Sigmoid colon (tissue), 4 donors: ENCODE results near the gene LMAN2L.

GRCh38 chr2:96184094-96184878 lies 24.3 kb downstream of the STARD7 start:
- PRO-cap: no peak
- RAMPAGE, long total RNA, 4 experiments: no peak in any of the 4 experiments

GRCh38 chr2:96321121-96322265 lies 3.6 kb upstream of the ITPRIPL1 start:
- PRO-cap: no peak
- RAMPAGE, long total RNA, 4 experiments: no peak in any of the 4 experiments

DNA sequence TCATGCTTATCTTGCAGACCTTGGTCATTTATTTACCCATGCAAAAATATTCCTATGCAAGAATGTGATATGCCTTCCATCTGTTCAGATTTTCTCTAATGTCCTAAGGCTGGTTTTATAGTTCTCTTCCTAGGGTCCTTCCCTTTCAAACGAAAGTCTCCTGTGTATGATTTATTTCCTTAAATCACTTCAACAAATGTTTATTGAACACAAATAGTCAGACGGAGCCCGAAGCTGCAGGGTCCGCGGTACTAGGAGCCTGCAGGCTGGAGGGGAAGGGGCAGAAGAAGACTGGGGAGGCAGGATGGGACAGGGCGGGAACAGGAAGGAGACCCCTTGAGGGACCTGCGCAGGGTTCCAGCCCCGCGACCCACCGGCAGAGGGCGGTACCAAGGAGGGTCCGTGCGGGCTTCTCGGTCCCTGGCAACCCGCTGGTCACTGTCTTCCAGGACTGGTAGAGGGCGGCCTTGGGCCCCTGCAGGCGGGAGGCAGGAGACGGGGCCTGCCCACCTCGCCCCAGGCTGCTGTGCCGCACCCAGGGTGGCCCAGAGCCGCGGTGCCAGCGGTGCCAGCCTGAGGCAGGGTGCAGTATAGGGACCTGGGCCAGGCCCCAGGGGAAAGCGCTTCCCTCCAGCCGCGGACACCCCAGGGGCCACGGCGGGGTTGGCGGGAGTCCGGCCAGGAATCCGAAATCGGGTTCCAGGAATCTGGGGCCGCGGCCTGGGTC lies 34.6 kb downstream of the NEURL3 start:
- PRO-cap: no peak
- RAMPAGE, long total RNA, 4 experiments: no peak in any of the 4 experiments

DNA sequence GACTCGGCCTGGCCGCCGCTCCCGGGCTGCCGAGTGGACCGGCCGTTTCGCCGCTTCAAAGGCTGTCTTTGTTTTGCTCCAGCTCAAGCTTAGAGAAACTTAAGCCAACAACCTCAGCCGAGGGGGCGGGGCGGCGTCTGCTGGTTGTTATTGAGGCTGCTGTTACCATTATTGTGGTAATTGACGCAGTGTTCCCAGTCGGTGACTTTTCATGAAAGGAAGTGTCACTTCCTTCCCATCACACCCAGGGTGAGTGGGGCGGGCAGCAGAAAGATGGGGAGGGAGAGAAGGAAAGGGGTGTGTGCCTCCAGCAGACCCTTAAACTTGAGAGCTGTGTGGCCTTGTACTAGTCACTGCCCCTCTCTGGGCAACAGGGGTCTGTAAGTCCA lies 2.1 kb downstream of the ARID5A start:
- PRO-cap: no peak
- RAMPAGE, long total RNA, 4 experiments: no peak in any of the 4 experiments

DNA sequence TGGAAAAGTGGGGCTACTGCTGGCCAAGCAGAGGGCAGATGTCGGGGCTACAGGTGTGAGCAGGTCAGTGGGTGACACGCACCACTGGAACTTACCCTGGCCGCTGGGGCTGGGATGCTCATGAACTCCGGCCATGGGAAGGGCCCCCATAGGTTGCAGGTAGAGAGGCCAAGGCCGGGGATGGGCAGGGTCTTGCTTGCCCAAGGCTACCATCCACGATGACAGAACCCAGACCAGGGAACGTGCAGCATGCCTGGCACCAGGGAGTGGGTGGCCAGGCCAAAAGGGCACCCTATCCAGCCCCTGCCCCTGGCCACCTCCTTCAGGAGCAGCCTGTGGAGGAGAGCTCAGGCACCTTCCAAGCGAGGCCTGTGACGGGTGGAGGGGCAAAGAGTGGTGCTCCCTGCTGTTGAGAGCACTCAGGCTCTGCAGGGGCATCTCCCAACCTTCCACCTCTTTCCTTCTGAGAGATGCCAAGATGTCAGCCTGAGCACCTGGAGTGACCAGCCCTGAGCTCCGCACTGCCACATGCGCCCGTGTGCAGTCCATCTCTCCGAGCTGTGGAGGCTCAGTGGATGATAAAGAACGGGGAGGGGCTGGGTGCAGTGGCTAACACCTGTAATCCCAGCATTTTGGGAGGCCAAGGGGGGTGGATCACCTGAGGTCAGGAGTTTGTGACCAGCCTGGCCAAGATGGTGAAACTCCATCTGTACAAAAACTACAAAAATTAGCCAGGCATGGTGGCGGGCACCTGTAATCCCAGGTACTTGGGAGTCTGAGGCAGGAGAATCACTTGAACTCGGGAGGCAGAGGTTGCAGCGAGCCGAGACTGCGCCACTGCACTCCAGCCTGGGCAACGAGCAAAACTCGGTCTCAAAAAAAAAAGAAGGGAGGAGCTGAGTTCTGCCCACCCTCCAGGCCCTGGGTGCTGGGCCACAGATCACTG lies 17.1 kb downstream of the ARID5A start:
- PRO-cap: no peak
- RAMPAGE, long total RNA, 4 experiments: no peak in any of the 4 experiments

GRCh38 chr2:96679864-96680463 lies 37.4 kb downstream of the FER1L5 start:
- PRO-cap: no peak
- RAMPAGE, long total RNA, 4 experiments: no peak in any of the 4 experiments

- PRO-cap: unidirectional peak, minus-strand start at chr2:96740061
- RAMPAGE, long total RNA, 4 experiments: start-site peak on the minus strand in 4 of 4 experiments, at chr2:96740041-96740097 at its widest, 26 to 51 reads per replicate
These were observed at the start of gene LMAN2L for GRCh38 chr2:96739406-96740397. Gene LMAN2L (minus strand): TSS chr2:96740064.

DNA sequence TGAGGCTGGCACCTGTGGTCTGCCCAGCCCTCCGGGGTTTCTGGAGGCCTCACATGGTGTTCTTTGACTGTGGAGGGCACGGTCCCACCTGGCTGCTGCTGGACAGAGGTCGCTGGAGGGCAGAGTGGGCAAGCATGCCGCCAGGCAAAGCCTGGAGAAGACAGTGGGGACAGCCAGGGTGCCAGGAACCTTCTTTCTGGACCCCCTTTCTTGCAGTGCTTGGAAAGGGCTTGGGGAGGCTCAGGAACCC lies 26.7 kb upstream of the CNNM3 start:
- PRO-cap: no peak
- RAMPAGE, long total RNA, 4 experiments: no peak in any of the 4 experiments

GRCh38 chr2:96819194-96819693 lies 3.2 kb downstream of the CNNM3 start:
- PRO-cap: no peak
- RAMPAGE, long total RNA, 4 experiments: no peak in any of the 4 experiments

DNA sequence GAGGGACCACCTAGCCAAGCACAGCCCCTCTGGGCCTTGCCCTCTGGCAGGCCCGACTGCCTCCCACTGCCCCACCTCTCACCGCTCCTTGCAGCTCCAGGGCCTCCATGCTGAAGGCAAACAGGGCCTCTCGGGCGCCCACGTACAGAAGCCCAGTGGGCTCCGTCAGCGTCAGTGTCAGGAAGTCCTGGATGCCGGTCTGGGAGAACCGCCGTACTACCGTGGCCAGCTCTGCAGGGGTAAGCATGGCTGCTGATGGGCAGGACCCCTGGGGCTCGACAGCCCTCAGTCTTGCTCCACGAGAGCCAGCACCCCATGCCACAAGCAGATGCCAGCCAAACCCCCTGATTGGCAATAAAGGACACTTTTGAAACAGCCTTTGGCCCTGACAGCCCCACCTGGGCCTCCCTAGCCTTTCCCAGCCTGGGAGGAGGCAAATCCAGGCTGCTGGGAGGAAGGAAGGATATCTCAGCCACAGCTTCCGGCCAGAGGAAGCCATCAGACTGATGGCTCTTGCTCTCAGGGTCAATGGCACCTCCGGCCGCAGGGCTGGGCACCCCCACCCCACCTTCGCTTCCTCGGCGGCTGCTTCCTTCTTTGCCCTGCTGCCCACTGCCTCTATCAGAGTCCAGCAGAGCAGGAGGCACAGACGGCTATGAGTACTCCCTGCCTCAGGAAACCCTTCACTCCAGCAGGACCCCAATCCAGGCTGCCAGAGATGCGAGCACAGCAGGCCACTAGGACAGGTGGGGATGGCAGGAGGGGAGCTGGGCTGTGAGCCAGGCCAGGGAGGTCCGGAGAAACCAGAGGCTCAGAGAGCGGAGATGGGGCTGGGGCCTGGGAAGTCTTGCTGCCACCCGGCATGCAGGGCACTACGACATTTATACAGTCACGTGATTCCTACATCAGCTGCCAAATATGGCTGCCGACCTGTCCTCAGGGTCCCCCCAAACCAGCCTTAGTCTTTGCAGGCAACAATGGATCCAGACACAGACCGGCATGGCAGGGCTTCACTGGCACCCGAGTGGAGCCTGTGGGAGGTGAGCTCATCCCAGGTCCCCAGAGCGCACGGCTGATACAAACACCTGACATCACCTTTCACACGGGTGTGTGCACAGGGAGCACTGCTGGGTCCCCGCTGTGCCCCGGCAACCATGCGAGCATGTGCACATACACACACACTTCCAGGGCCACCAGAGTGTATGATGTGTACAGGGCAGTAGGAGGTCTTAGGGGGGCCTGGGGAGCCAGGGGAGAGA lies 3.2 kb downstream of the SEMA4C start:
- PRO-cap: no peak
- RAMPAGE, long total RNA, 4 experiments: no peak in any of the 4 experiments

- PRO-cap: no peak
- RAMPAGE, long total RNA, 4 experiments: no peak in any of the 4 experiments
These were observed 1.8 kb downstream of the SEMA4C start for GRCh38 chr2:96868094-96868448.

- PRO-cap: no peak
- RAMPAGE, long total RNA, 4 experiments: no peak in any of the 4 experiments
These were observed 25.4 kb upstream of the SEMA4C start for GRCh38 chr2:96894874-96896089.

DNA sequence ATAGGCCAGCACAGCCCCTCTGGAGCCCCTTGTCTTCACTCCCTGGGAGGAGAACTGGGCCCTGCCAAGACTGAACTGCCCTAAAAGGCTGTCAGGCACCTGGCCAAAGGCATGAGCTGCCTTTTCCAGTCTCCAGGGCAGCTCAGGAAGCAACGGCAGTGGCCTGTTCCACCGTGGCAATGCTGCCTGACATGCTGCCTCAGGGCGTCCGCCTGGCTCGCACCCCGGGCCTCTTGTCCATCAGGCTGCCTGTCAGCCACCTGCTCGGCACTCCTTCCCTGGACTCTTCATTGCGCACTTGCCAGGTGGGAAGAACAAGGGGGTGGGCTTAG lies 37.9 kb upstream of the SEMA4C start:
- PRO-cap: no peak
- RAMPAGE, long total RNA, 4 experiments: no peak in any of the 4 experiments

- PRO-cap: no peak
- RAMPAGE, long total RNA, 4 experiments: no peak in any of the 4 experiments
These were observed 102.4 kb downstream of the ANKRD36 start for GRCh38 chr2:97215183-97215863.

DNA sequence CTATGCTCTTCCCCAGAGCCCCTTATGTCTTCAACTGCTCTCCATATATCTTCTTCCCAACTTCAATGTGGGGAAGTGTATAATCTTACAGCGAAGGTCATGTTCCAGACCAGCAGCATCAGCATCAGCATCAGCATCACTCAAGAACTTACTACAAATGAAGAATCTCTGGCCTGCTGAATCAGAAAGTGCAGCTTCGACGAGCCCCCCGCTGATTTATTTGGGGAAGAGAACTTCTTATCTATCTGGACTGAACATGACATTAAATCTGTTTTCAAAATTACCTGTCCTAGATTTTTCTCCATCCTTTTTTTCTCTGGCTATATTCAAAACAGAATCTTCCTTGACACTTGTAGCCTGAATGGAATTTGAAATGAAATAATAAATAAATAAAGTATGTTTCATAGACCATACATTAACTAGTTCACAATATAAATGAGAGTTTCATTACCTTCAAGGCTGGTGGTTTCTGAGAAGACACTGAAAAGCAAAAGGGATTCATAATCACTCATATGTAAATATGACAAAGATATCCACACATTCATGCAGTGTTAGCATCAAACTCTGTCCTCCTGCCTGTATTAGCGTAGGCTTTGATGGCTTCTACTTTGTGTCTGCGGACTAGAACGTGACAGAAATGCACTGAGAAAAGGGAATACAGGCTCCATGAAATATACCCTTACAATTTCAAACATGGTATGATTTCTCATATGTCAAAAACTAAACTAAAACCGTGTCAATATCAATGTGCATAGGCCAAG lies 40.4 kb downstream of the ANKRD36B start:
- PRO-cap: no peak
- RAMPAGE, long total RNA, 4 experiments: start-site peak on the minus strand in 1 of 4 experiments, centred at position 292 of the sequence, 20 reads per replicate

DNA sequence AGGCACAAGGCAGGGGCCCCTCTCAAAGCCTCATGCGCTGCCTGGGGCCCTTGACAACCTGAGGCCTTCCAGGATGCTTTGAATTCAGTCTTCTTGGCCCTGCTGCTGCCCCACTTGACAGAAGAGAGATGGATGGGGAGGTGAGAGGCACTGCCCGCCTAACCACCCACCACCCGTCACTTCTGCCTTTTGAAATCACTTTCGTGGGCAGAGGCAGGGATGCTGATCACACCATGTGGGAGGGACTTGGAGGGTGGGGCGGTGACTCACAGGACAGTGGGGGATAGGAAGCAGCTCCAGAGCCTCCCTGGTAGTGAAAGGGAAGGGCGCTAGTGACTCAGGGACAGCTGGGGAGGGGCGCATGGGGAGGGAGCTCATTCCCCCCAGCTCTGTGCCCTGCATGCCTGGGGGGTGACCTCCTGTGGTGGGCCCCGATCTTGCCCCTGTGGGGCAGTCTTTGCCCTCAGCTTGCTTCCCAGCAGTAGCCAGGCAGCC lies 26.7 kb upstream of the COX5B start:
- PRO-cap: no peak
- RAMPAGE, long total RNA, 4 experiments: no peak in any of the 4 experiments

DNA sequence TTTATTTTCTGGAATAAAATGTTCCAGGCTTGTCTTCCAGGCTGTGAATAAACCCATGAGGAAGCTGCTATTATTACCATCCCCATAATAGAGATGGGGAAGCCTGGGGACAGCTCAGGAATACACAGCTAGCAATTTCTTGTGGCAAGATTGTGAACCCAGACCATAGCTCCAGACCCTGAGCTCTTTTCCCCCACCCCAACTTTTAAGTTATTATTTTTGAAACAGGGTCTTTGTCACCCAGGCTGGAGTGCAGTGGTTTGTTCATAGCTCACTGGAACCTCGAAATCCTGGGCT lies 6.0 kb downstream of the COX5B start:
- PRO-cap: no peak
- RAMPAGE, long total RNA, 4 experiments: no peak in any of the 4 experiments

- PRO-cap: no peak
- RAMPAGE, long total RNA, 4 experiments: no peak in any of the 4 experiments
These were observed 19.6 kb downstream of the ZAP70 start for GRCh38 chr2:97732884-97733545.

DNA sequence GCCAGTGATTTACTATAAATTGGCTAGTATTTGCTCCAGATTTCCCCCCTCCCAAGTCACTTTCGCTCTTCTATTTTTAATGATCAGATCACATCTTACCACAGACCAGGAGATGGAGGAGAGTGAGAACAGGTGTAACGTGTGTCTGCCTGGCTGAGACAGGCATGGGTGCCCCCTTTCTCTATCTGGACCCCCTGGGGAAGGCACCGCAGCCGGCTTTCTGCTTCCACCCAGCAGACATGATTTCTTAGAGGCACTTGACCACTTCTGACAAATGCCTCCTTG lies 46.8 kb downstream of the ZAP70 start:
- PRO-cap: no peak
- RAMPAGE, long total RNA, 4 experiments: no peak in any of the 4 experiments

DNA sequence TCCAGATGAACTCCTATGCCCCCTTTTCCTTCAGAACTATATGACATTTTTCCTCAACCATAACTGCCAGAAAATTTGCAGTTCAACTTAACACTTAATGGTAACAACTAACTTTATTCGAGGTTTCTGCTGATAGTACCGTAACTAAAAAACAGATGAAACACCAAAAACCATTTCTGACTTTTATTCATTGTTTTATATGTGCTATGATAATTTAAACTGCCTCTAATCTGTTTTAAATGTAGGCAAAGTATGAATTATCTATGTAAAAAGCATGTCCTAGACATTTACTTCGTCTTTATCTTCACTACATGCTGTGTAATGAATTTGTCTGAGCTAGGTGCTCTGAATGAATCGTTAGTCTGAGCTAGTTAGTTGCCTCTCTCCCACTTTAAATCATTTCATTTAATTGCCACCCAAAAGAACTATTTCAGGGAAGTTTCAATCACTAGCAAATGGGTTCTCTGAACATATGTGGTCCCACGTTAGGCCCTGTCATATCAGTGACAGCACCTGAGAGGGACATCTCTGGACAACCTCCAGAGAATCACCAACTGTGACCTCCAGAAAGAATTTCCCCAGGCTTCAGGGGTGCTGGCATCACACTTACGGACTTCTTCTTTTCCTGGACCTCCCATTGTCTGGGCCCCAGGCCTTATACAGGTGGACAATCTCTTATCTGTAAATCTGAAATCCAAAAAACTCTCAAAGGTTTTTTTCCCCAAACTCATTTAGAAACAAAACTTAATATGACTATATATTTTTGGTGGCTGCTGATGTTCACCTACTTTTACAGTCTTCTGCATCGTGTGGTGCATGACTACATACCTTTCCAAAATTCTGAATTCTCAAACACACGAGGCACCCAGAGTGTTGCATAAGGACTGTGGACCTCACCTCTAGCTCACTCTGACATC lies 73.8 kb downstream of the ZAP70 start:
- PRO-cap: no peak
- RAMPAGE, long total RNA, 4 experiments: no peak in any of the 4 experiments